Thyroid gland (tissue), 7 donors: ENCODE results near the genes BPIFB4, C20orf144 and ITCH.

DNA sequence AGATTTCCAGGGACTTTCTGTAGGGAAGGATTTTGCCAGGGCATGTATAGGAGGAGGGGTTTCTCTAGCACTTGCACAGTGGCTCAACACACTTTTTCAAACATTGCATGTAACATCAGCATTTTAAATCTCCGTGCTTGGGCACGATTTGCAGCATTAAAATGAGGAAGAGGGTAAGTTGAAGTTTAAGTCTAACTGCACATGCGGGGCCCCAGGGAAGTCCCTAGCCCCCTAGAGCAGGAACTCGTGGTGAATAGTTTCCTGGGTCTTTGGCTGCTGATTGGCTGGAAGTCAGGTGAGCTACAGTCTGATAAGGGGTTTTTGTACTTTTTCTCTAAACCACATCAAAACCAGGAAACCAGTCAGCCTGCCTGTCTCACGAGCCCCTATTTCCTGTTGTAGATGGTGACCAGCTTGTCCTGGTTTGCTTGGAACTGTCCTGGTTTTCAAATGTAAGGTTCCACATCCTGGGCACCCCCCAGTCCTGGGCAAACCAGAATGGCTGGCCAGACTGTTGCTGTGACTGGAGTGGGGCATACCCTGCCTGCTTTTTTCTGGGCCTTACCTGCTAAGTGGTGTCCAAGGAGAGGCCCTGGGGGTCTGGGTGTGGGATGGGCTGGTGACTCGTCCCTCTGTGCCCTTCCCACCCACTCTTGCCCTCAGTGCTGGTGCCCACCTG lies 32.0 kb downstream of the SUN5 start:
- PRO-cap, 2 experiments = no peak in any of the 2 experiments
- RAMPAGE, long total RNA, 5 experiments = no peak in any of the 5 experiments

GRCh38 chr20:33079351-33079872 lies at the start of gene BPIFB4:
Gene BPIFB4 (plus strand): TSS chr20:33079643.
- PRO-cap, 2 experiments = no peak in any of the 2 experiments
- RAMPAGE, long total RNA, 5 experiments = no peak in any of the 5 experiments

DNA sequence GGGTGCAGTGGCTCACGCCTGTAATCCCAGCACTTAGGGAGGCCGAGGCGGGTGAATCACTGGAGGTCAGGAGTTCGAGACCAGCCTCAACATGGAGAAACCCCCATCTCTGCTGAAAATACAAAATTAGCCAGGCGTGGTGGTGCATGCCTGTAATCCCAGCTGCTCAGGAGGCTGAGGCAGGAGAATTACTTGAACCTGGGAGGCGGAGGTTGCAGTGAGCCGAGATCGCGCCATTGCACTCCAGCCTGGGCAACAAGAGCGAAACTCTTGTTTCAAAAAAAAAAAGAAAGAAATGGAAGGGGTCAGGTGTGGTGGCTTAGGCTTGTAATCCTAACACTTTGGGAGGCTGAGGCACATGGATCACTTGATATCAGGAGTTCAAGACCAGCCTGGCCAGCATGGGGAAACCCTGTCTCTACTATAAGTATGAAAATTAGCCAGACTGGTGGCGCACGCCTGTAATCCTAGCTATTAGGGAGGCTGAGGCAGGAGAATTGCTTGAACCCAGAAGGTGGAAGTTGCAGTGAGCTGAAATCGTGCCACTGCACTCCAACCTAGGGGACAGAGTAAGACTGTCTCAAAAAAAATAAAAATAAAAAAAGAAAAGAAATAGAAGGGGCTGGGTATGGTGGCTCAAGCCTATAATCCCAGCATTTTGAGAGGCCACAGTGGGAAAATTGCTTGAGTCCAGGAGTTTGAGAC lies 15.8 kb downstream of the CBFA2T2 start:
- PRO-cap, 2 experiments = no peak in any of the 2 experiments
- RAMPAGE, long total RNA, 5 experiments = no peak in any of the 5 experiments

GRCh38 chr20:33507541-33508349 lies 17.8 kb downstream of the CBFA2T2 start:
- PRO-cap, 2 experiments = no peak in any of the 2 experiments
- RAMPAGE, long total RNA, 5 experiments = no peak in any of the 5 experiments

DNA sequence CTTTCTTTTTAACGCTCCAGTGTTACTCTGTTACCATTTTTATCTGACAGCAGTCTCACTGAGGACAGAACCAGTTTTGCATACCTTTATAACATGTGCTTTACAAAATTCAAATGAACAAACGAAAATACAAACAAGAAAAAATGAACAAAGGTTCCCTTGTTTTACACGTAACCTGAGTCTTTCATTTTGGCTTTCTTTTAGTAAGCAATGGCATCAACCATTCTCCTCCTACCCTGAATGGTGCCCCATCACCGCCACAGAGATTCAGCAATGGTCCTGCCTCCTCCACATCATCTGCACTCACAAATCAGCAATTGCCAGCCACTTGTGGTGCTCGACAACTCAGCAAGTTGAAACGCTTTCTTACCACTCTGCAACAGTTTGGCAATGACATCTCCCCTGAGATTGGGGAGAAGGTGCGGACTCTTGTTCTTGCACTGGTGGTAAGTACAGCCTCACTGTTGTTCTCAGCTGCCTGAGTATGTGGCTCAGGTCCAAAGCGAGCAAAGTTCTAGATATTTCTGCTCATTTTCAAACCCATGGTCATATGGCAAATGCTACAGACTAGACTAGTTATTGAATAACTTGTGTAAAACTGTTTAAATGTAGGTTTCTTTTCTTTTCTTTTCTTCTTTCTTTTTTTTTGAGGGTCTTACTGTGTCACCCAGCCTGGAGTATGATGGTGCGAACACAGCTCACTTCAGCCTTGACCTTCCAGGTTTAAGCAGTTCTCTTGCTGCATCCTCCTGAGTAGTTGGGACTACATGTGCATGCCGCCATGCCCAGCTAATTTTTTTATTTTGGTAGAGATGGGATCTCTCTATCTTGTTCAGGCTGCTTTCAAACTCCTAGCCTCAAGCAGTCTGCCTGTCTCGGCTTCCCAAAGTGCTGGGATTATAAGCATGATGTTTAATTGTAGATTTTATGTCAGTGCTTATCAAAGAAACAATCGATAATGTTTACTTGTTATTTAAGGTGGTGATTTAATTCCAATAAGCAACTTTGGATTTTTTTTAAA lies 50.9 kb upstream of the C20orf144 start:
- PRO-cap, 2 experiments = no peak in any of the 2 experiments
- RAMPAGE, long total RNA, 5 experiments = no peak in any of the 5 experiments

DNA sequence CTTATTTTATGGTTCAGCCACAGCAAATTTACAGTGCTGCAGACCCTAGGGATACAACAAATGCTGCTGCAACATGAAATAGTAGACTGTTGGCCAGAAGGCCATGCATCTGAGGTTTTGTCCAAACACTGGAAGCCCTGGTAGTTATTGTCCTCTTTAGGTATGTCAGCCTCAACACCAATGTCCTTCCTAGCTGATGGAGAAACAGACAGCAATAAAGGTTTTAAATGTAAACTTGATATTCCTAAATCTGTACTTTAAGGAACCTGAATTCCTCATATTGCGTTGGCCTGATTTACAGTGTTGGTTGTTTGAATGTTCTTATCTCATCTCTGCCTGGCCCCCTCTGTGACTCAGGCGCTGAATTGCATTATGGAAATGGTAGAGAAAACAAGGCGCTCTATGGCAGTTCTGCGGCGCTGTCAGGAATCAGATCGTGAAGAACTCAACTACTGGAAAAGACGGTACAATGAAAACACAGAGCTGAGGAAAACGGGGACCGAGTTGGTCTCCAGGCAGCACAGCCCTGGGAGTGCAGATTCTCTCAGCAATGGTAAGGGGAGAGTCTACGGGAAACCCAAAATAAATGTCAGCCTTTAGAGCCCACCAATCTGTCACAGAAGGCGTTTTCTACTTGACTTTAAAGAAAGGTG lies 32.6 kb upstream of the C20orf144 start:
- PRO-cap, 2 experiments = no peak in any of the 2 experiments
- RAMPAGE, long total RNA, 5 experiments = no peak in any of the 5 experiments

DNA sequence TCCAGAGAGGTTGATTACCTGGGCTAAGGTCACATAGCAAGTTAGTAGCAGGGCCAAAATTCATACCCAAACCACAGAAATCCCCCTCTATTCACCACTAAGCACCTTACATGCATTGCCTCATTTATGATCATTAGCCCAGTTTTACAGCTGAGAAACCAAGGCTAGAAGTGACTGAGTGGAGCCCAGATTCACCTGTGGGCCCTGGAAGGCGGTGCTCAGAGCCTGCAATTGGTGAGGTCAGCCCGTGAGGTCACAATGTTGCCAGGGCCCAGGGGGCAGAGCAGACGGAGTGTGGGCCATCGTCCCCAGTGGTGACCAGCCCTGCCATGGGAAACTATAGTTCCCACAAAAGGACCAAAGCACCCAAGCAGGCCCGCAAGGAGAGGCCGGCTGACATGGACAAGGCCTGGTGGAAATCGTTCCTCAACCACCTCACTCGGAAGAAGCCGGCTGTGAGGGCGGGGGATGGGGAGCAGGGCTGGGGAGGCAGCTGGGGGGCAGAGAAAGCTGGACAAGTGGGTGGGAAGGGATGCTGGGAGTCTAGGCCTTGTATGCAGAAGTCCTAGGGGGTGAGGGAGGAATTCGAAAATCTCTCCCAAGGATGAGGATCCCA lies at the start of gene C20orf144:
TSS of gene C20orf144 (plus strand) at position 311 of the 616 bp plus-strand sequence.
- PRO-cap, 2 experiments = no peak in any of the 2 experiments
- RAMPAGE, long total RNA, 5 experiments = no peak in any of the 5 experiments

- PRO-cap, 2 experiments = peak in 2 of 2 experiments; most common plus-strand start chr20:33667621 (in 1); most common minus-strand start chr20:33667542 (in 2)
- RAMPAGE, long total RNA, 5 experiments = no peak in any of the 5 experiments
Observed at GRCh38 chr20:33667144-33668523, 891 bp downstream of the ACTL10 start.

GRCh38 chr20:33790569-33790969 lies 20.6 kb upstream of the CHMP4B start:
- PRO-cap, 2 experiments = peak in 1 of 2 experiments; most common plus-strand start chr20:33790828 (in 1)
- RAMPAGE, long total RNA, 5 experiments = no peak in any of the 5 experiments

GRCh38 chr20:33829437-33830302 lies 18.5 kb downstream of the CHMP4B start:
- PRO-cap, 2 experiments = no peak in any of the 2 experiments
- RAMPAGE, long total RNA, 5 experiments = no peak in any of the 5 experiments

GRCh38 chr20:33992996-33993223 lies 801 bp upstream of the RALY start:
- PRO-cap, 2 experiments = peak in 2 of 2 experiments; most common minus-strand start chr20:33993133 (in 2)
- RAMPAGE, long total RNA, 5 experiments = start-site peak on the minus strand in 4 of 5 experiments, at chr20:33993080-33993136 at its widest, 43 to 262 reads per replicate

- PRO-cap, 2 experiments = peak in 2 of 2 experiments; most common plus-strand start chr20:33994576 (in 2); most common minus-strand start chr20:33994380 (in 2)
- RAMPAGE, long total RNA, 5 experiments = no peak in any of the 5 experiments
Observed at GRCh38 chr20:33994260-33994870, 654 bp downstream of the RALY start.

- PRO-cap, 2 experiments = no peak in any of the 2 experiments
- RAMPAGE, long total RNA, 5 experiments = no peak in any of the 5 experiments
Observed at GRCh38 chr20:34098053-34098698, 13.9 kb downstream of the EIF2S2 start.

GRCh38 chr20:34110687-34111123 lies 1.3 kb downstream of the EIF2S2 start:
- PRO-cap, 2 experiments = no peak in any of the 2 experiments
- RAMPAGE, long total RNA, 5 experiments = no peak in any of the 5 experiments

GRCh38 chr20:34186248-34186813 lies 54.9 kb upstream of the ASIP start:
- PRO-cap, 2 experiments = no peak in any of the 2 experiments
- RAMPAGE, long total RNA, 5 experiments = no peak in any of the 5 experiments

- PRO-cap, 2 experiments = no peak in any of the 2 experiments
- RAMPAGE, long total RNA, 5 experiments = no peak in any of the 5 experiments
Observed at GRCh38 chr20:34302004-34302568, 1.1 kb downstream of the AHCY start.

- PRO-cap, 2 experiments = peak in 2 of 2 experiments; most common plus-strand start chr20:34363273 (in 2); most common minus-strand start chr20:34363112 (in 1)
- RAMPAGE, long total RNA, 5 experiments = start-site peak on the plus strand in 4 of 5 experiments, at chr20:34363271-34363317 at its widest, 459 to 1,304 reads per replicate
Observed at GRCh38 chr20:34362953-34363821, at the start of gene ITCH. Gene ITCH (plus strand): TSS chr20:34363273.

GRCh38 chr20:34365590-34366516 lies 2.8 kb downstream of the ITCH start:
- PRO-cap, 2 experiments = no peak in any of the 2 experiments
- RAMPAGE, long total RNA, 5 experiments = no peak in any of the 5 experiments

GRCh38 chr20:34579182-34579560 lies 20.7 kb downstream of the MAP1LC3A start:
- PRO-cap, 2 experiments = no peak in any of the 2 experiments
- RAMPAGE, long total RNA, 5 experiments = no peak in any of the 5 experiments

GRCh38 chr20:34639708-34640515 lies 37.0 kb downstream of the PIGU start:
- PRO-cap, 2 experiments = no peak in any of the 2 experiments
- RAMPAGE, long total RNA, 5 experiments = no peak in any of the 5 experiments